ENCODE results near the gene ABHD6.

GRCh38 chr3:57861773-57862192 lies 105.7 kb downstream of the SLMAP start:
- PRO-cap, result no peak

GRCh38 chr3:57896062-57896639 lies 112.1 kb upstream of the FLNB start:
- PRO-cap, result no peak

DNA sequence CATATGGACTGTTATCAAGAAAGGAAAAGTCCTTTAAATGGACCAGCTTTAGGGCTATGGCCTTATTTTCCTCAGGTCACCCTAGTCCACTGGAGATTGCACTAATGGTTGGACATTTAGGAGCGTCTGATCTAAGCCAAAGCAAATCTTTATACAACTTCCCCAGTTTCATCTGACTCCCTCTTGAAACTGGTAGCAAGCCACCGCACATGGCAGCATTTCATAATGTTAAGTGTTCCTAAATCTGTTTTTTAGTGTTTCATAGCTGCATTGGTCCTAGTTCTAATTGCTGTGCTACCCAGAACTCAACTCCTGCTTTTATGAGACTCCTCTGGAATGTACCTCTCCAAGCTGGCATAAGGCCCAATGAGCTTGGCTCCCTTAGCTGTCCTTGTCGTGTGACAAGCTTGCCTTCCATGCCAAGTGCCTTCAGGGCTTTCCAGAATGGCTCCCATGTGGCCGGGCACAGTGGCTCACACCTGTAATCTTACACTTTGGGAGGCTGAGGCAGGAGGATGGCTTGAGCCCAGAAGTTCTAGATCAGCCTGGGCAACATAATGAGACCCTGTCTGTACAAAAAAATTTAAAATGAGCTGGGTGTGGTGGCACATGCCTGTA lies 65.3 kb upstream of the FLNB start:
- PRO-cap, result no peak

GRCh38 chr3:57971970-57972468 lies 36.2 kb upstream of the FLNB start:
- PRO-cap, result no peak

GRCh38 chr3:58012756-58013099 lies 4.5 kb downstream of the FLNB start:
- PRO-cap, result no peak

DNA sequence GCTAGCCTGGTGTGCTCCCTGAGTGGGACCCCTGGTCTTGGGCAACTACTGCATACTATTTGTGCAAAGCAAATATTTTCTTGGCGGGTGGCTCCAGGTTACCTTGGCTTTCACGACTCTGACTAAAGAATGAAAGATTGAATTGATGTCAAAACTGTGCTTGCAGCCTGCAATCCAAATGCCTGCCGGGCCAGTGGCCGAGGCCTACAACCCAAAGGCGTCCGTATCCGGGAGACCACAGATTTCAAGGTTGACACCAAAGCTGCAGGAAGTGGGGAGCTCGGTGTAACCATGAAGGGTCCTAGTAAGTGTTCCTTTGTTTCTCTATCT lies 93.8 kb downstream of the FLNB start:
- PRO-cap, result no peak

- PRO-cap, result no peak
These were observed 34.1 kb downstream of the DNASE1L3 start for GRCh38 chr3:58176680-58177158.

- PRO-cap, result no peak
These were observed 10.8 kb downstream of the DNASE1L3 start for GRCh38 chr3:58199924-58200455.

DNA sequence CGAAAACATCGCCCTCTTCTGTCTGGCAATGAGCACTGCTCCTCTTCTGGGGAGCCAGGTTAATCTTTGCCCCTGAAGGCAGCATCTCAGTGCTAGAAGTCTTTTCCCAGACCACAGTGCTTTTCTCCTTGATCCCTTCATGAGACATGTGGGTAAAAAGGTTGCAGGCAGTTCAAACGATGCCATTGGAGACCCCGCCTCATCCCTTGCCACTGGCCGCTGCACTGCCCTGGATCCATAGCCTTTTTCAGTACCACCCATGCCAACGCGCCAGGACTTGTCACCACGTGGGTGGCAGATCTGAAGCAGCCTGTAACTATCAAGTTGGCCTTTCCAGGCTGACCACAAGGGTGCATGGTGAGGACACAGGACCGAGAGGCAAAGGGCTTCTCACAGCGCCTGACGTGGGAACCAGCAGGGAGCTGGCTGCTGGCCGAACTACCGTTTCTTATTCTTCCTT lies 6.6 kb upstream of the DNASE1L3 start:
- PRO-cap, result no peak

DNA sequence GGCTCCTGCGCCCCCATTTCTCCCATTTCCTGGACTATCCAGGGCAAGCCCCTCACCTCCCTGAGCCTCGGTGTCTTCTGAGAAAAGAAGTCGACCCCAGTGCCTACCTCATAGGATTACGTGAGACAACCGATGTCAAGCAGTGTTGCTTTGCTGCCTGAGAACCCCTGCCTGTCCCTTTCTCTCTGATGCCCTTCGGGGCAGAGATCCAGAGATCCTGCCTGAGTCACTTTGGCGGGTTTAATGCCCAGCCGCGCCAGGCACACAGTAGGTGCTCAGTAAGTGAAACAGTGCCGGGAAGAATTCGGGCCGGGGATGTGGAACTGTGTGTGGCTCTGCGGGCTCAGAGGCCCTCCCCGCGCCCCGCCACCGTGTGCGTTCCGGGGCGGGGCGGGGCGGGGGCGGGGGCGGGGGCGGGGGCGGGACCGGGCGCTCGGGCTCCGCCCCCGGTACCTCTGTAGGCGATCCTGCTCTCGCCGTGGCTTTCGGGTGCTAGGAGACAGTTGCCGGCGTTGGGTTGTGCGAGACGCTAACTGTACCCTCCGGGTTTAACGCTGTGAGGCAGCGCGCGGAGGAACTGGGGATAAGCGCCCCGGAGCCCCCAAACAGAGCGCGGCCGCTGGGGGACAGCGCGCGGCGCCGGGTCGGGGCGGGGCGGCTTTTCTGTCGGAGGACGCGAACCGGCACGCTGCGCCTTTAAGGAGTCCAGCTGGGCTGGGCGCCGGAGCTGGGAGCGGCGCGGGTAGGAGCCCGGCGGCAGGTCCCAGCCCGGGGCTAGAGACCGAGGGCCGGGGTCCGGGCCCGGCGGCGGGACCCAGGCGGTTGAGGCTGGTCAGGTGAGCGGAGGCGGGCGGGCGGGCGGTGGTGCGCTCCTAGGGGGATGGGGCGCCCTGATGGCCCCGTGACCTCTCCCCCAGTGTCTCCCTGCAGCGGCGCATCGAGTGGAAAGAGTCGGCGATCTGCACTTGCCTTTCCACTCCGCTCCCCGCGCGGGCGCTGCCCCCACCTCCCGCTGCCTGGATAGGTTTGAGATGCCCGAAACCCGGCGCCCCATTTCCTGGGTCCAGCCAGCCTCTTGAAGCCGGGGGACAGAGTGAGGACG lies at the start of gene ABHD6:
Gene ABHD6 (plus strand): TSS at position 712 of the 1,102 bp plus-strand sequence.
- PRO-cap, result bidirectional peak, plus-strand start at position 502 of the sequence, minus-strand start at position 79 of the sequence

GRCh38 chr3:58386809-58387332 lies 46.8 kb downstream of the PDHB start:
- PRO-cap, result unidirectional peak, minus-strand start at chr3:58387142

DNA sequence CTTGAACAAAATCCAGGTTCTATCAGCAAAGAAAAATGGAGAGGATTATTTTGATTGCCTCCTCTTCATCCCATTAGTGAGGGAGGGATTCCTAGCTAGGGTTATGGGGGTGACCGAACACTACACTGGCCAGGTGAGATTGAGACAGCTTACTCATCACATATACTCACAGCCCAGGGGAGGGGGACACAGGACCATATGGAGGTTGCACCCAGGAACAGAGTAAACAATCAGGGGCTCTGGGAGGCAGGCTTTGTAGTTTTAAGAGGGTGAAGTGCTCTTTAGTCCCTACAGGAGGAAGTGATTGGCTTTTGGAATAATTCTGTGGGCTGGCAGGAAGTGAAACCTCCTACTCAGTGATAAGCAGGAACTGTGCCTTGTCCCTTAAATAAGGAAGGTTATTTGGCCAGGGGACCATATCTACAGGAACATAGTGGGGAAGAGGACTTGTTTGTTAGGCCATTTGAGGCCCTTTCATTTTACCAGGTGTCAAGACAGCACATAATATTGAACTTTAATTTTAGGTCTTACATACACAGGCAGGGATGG lies 17.5 kb upstream of the KCTD6 start:
- PRO-cap, result no peak

- PRO-cap, result no peak
These were observed 16.3 kb downstream of the FAM107A start for GRCh38 chr3:58560820-58561316.

DNA sequence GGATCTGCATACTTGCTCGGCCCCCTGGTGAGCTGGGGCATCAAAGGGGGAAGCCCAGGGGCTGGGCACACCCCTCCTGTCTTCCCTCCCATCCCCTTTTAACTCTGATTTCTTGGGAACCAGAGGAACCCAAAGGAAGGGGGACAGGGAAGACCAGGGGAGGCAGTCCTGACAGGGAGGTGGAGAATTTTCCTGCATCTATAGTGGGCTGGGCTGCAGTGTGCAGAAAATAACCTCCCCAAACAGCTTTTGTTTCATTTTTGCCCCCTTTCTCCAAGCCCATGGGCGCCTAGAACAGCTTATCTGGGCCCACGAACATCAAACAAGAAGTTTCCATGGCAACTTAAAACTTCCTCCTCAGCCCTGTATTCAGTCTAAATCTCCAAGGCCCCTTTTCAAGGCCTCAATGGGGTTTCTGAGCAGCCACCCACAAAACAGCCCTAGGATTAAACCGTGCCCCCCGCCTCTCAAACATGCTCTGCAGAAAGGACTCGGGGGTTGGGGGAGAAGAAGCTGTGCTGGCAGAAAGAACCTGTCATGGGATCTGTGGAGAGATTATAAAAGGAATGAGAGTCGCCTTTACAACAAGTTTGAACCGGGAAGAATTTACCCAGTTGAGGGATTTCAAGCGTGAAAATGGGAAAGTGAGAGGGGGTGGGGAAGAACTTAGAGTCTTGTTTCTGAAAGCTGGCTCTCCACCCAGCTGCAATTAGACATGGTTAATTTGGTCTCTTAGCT lies 4.1 kb upstream of the FAM107A start:
- PRO-cap, result no peak

DNA sequence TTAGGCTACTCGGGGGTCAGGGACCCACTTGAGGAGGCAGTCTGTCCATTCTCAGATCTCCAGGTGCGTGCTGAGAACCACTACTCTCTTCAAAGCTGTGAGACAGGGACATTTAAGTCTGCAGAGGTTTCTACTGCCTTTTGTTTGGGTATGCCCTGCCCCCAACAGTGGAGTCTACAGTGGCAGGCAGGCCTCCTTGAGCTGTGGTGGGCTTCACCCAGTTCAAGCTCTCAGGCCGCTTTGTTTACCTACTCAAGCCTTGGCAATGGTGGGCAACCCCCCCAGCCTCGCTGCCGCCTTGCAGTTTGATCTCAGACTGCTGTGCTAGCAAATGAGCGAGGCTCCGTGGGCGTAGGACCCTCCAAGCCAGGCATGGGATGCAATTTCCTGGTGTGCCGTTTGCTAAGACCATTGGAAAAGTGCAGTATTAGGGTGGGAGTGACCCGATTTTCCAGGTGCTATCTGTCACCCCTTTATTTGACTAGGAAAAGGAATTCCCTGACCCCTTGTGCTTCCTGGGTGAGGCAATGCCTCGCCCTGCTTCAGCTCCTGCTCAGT lies 310.5 kb upstream of the CFAP20DC start:
- PRO-cap, result no peak

DNA sequence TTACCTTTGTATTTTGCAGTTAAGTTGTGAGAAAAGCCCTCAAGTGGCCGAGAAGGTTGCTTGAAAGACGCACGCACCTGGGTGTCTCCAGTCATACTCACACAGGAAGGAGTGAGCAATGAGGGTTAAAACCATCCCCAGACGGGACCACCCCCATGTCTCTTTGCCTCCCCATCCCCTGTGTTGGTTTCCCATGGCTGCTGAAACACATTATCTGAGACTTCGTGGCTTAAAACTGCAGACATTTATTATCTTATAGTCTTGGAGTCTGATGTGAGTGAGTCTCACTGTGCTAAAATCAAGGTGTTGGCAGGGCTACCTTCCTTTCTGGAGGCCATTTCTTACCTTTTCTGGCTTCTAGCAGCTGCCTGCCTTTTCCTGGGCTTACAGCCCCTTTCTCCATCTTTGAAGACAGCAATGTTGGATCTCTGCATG lies 376.2 kb upstream of the CFAP20DC start:
- PRO-cap, result no peak

DNA sequence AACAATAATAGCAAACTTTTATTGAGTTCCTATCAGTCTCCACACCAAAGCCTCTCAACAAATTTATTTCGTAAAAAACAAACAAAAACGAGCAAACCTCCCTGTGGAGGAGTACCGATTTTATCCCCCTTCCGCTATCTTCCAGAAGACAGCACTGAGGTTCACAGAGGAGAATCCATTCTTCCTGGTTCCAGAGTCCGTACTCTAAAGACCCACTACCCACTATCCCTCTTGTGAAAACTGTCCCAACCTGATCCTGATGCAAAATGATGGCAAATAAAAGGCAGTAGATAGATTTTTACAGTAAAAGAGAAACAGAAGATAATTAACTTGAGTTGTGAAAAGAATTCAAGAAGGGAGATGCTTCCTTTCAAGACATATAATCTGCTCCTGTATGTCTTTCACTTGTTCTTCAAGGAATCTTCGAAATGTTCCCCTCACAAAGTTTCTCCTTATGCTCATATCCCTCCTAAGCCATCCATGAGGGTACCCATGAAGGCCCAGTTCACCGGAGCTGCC lies 1027.1 kb downstream of the FHIT start:
- PRO-cap, result no peak

- PRO-cap, result no peak
These were observed 988.8 kb downstream of the FHIT start for GRCh38 chr3:60262114-60263269.

DNA sequence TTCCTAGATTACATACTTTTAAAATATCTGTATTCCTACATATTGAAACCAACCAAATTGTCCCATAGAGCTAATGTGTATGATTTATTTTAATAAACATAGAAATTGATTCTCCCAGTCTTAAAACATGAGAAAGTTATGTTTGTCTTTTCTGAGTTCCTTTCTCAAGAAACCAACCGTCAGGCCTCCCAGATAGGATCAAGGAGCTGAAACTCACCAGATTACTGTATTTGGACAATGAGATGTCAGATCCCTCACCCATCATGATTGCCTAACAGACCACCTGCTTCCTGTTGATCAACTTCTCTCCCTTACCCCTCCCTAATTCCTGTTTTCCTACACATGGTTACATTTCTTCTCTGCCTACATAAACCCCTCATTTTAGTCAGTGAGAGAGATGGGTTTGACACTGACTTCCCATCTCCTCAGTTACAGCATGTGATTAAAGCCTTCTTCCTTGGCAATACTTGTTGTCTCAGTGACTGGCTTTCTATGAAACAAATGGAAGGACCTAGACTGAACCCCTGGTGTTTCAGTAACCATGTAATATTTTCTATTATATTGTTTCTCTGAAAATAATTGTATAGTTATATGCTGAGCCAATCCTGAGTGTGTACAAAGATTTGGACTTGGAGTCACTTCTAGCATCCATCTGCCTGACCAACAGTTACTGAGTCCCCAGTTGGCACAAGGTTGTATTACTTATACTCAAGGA lies 917.5 kb downstream of the FHIT start:
- PRO-cap, result no peak

DNA sequence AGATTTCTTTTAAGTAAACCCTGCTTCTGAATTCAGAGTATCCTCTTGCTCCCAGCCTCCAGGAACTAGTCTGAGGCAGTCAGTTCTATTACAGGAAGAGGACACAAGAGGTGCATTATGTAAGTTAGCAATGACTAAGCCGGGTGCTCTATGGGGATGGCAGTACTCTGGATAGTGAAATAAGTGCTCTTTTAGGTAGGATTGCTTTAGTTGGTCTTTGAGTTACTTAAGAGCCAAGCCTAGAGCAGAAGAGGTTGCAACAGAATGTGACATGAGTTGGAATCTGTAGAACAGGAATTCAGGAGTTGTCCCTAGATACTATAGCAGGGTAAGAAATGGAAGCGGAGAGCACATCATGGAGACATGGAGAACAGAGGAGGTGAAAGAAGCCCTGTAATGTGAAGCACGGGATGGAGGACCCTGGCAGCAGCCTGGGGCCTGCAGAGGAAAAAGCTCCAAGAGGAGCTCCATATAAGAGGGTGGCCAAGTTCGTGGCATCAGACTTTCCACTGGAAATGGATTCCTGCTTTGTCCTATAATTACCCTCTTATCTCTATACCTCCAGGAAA lies 851.3 kb downstream of the FHIT start:
- PRO-cap, result no peak

Data from A673 (cell line).